ENCODE data around the genes RRM2 and ODC1.

GRCh38 chr2:9612012-9612525 lies 18.7 kb downstream of the YWHAQ start:
- PRO-cap, 8 experiments = no peak in any of the 8 experiments

DNA sequence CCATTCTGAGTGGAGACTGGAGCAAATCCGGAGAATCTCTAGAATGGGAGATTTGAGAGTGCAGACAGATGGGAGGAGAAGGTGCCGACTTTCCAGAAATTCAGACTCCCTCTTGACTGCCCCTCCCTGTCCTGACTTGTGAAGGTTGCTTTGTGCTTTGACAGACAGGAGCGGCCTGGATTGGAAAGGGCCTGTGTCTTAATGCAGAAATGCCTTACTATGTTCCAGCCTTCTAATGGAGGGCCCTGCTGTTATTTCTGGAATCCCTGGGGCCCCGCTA lies 1.4 kb upstream of the YWHAQ start:
- PRO-cap, 8 experiments = no peak in any of the 8 experiments

- PRO-cap, 8 experiments = no peak in any of the 8 experiments
Measured at GRCh38 chr2:9714817-9715066, 83.9 kb upstream of the YWHAQ start.

GRCh38 chr2:9861942-9862461 lies 18.7 kb downstream of the TAF1B start:
- PRO-cap, 8 experiments = no peak in any of the 8 experiments

- PRO-cap, 8 experiments = no peak in any of the 8 experiments
Measured at GRCh38 chr2:9934819-9935497, 16.5 kb upstream of the GRHL1 start.

GRCh38 chr2:10019091-10019622 lies 24.2 kb upstream of the KLF11 start:
- PRO-cap, 8 experiments = no peak in any of the 8 experiments

- PRO-cap, 8 experiments = no peak in any of the 8 experiments
Measured at GRCh38 chr2:10029918-10030745, 13.2 kb upstream of the KLF11 start.

GRCh38 chr2:10122433-10123580 lies at the start of gene RRM2:
RRM2 (plus strand) TSS chr2:10122739.
- PRO-cap, 8 experiments = no peak in any of the 8 experiments

GRCh38 chr2:10225918-10226501 lies 76.7 kb upstream of the HPCAL1 start:
- PRO-cap, 8 experiments = no peak in any of the 8 experiments

- PRO-cap, 8 experiments = peak in 2 of 8 experiments; most common plus-strand start chr2:10320321 (in 1)
Measured at GRCh38 chr2:10320120-10321496, 17.9 kb downstream of the HPCAL1 start.

DNA sequence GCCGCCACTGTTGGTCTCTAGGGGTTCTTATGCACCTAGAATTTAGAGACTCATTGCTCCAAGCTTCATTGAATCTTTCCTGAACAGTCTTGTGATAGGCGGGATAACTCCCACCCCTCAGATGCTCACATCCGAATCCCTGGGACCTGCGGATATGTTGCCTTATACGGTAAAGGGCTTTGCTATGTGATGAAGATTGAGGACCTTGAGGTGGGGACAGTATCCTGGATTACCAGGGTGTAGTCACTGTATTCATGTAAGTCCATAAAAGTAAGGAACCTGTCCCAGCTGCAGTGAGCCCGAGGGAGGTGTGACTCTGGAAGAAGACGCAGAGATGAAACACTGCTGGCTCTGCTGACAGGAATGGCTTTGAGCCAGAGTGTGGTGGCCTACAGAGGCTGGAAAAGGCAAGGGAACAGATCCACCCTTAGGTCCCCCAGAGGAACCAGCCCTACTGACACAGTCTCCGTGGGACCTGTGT lies 26.4 kb downstream of the HPCAL1 start:
- PRO-cap, 8 experiments = no peak in any of the 8 experiments

- PRO-cap, 8 experiments = peak in 1 of 8 experiments; most common plus-strand start chr2:10342396 (in 1)
Measured at GRCh38 chr2:10342188-10342828, 39.6 kb downstream of the HPCAL1 start.

GRCh38 chr2:10385680-10386264 lies 62.4 kb downstream of the ODC1 start:
- PRO-cap, 8 experiments = no peak in any of the 8 experiments

DNA sequence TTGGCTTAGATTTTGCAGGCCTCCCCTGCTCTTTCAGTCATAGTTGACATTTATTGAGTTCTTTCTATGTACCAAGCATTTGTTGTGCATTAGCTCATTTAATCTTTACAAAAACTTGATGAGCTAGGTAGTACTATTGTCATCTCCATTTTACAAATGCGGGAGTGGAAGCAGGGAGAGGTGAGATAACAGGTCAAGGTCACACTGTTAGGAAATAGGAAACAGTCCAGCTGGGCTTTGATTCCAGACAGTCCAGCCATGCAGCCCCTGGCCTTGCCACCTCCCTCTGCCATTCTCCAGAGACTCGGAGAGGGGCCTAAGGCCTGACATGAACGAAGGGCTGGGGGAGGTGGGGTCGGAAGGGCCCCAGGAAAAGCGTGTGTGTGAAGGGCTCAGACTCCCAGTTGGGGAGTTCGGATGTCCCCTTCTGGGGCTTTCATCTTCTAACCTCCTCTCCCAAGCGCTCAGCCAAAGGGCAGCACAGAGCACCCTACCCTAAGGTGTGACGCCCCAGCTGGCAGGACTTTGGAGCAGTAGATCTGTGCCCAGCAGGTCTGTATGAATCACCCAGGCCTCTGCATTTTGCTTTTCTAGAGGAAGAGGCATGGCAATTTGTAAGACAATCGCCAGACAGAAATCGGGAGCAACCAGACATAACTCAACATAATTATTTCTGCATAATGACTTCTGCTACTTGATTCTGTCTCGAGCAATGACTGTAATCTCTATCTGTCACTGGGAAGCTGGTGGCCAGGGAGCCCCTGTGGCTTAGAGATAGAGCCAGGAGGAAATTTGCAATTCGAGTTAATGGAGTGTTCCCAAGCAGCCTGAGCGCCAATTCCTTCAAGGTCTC lies 55.4 kb downstream of the ODC1 start:
- PRO-cap, 8 experiments = no peak in any of the 8 experiments

DNA sequence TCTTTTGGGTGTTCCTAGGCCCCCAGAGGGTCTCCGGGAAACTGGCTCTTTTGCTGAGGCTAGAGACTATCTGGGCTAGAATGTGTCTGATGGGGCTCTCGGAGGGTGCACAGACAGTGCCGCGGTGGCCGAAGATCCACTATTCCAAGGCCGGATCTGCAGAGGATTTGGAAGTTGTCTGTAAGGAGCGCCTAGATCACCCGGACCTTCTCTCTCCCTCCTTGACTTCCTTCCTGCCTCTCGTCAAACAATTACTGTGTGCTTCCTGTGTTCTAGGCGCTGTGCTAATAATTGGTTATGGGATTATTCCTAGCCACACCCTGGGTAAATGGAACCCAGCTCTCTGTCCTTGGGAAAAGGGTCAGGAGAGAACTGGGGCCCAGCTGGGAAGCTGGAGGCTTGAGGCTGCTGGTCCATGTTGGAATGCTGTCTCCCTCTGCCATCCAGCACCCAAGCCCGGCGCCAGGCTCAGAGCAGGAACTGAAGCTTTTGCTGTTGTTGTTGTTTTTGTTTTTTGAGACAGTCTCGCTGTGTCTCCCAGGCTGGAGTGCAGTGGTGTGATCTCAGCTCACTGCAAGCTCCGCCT lies 46.6 kb downstream of the ODC1 start:
- PRO-cap, 8 experiments = no peak in any of the 8 experiments

DNA sequence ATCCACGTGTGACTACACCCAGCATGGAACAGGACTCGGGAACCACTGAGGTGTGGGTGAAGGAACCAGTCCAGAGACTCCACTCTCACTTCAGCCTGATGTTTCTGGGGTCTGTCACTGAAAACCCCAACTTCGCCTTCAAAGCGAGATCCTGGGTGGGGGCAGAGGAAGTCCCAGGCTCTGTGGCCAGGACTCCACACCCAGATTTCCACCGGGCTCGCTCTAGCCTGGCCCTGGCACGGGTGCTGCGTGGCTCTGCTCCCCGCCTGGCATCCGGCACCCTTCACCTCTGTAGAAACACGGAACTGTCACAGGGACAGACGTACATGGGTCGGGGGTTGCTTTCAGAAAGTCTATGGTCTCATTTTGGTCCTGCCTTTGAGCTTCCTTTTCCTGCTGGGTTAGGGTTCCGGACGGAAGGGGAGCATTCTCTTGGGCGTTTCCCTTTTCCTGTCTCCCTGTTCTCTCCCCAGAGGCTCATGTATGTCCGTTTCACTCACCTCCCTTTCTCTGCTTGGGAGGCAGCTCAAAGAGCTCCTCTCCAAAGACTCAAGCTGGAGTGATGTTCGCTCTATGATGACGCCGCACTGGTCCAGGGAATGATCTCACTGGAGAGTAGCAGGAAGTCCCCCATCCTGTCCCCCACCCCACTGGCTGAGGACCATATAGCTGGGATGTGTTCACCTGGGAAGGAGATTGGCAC lies 41.5 kb downstream of the ODC1 start:
- PRO-cap, 8 experiments = peak in 5 of 8 experiments; most common plus-strand start position 321 of the sequence (in 1); most common minus-strand start position 291 of the sequence (in 5)

DNA sequence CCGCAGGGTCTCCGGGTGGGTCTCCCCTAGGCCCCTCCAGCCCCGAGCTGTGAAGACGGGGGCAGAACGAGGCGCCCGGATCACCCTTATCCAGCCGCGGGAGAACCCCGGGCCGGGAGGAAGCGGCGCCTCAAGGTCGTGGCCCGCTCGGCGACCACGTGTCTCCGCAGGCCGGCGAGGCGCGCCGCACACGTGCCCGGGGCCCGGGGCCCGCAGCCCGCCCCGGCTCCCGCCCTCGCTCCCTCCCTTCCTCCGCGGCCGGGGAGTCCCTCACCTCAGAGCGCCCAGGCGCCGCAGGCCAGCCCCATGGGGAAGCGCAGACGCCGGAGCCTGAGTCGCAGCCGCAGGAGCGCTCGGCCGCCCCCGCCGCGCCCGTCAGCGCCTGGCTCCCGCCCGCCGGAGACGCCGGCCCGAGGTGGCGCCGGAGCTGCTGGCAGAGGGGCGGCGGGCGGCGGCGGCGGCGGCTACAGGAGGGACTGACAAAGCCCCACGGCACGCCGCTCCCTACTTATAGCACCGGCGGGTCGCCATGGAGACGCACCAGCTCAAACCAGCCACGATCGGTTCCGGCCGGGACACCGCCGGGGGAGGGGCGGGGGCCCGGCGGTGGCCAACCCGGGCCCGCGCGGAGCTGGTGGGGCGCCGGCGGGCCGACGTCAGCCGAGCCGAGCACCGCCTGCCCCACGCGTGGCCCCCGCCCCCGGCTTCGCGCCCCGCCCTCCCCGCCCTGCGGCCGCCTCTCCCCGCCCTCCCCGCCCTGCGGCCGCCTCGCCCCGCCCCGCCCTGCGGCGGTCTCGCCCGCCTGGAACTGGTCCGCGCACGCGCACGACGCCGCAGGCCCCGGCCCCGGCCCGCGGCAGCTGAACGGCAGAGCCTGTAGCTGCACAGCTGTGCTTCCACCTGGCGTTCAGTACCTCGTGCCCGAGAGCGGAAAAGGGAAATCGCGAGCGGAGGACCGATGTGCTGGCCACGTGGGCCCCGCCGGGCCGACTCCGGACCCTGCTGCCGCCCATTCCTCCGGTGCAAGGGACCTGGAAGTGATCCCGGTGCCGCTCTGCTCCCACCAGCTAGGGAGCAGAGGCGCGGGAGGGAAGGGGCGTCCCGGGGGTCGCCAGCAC lies at the start of gene ODC1:
Gene ODC1, minus strand, starts transcription at position 481 of the 1,118 bp plus-strand sequence.
- PRO-cap, 8 experiments = peak in 8 of 8 experiments; most common plus-strand start position 939 of the sequence (in 8); most common minus-strand start position 481 of the sequence (in 8)

DNA sequence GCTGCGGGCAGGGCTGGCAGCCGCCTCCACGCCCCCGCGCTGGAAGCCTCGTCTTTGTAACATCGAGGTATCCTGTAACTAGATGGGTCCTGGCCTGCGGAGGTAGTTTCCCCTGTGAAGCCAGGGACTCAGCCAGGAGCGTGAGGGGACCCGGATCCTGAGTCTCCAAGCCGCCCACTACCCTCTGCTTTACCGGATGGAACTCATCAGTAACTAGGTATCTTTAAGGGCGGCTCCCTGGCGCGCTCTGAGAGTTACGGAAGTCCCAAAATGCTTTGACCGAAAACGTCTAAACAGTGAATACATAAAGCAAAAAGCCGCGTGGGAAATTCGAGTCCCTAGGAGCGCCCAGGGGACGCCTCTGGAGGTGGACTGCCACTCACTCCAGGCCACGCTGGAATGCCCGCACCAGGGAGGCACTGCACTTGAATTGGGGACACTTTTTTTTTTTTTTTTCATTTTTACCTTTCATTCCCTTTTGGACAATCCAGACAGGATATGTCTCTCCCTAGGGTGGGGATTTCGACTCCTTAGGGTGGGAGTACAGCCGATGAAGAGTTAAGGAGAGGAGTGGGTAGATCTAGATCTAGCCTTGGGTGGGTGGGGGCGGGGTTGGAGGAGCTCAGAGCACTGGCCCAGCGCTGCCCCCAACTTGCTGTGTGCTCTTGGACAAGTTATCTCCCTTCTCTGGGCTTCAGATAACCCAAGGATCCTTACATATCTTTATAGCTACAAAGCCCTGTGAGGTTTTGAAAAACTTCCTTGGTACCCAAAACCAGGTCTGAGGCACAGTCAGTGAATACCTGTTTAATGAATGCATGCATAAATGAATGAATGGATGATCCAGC lies 1.1 kb upstream of the ODC1 start:
- PRO-cap, 8 experiments = peak in 6 of 8 experiments; most common plus-strand start position 315 of the sequence (in 2); most common minus-strand start position 186 of the sequence (in 6)

- PRO-cap, 8 experiments = no peak in any of the 8 experiments
Measured at GRCh38 chr2:10628545-10629338, 61.0 kb downstream of the NOL10 start.

- PRO-cap, 8 experiments = no peak in any of the 8 experiments
Measured at GRCh38 chr2:10765299-10765791, 43.9 kb downstream of the ATP6V1C2 start.